A375 (cell line): ENCODE results near the genes RPS6KB1, PPM1D and BCAS3.

DNA sequence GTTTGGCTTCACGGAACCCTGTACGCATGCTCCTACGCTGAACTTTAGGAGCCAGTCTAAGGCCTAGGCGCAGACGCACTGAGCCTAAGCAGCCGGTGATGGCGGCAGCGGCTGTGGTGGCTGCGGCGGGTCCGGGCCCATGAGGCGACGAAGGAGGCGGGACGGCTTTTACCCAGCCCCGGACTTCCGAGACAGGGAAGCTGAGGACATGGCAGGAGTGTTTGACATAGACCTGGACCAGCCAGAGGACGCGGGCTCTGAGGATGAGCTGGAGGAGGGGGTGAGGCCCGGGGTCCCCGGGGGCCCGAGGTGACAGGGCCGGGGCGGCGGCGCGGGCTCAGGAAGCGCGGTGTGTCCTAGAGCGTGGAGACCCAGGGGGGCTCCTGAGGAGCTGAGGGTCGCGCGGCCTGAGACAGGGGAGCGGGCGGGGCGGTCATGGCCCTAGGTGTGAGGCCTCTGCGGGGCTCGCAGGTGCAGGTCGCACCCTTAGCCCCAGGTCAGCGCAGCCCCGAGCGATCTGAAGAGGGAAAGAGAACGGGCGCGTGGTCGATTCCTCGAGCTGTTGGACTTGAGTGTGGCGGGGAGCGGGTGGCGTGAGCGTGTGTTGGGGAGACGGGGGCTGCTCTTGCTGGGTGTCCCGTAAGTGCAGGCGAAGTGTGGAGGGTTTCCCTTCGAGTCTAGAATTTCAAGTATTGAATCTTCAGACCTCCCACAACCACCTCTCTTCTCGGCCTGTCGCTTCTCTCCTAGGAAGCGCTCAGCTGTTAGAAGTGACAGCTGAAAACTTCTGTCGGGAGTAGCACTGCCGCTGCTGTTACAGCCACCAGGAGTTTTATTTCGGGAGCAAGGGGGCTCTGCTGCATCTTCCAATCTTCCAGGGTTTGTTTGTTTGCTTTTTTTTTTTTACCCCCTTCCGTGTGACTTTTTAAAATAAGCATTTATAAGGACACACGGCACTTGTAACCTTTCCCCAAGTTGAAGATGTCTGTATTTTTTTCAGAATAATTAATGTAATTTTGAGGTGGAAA, at the start of gene RPS6KB1:
TSS of gene RPS6KB1 (plus strand) at position 76 of the 1,028 bp plus-strand sequence.
- RAMPAGE, long total RNA = no peak

DNA sequence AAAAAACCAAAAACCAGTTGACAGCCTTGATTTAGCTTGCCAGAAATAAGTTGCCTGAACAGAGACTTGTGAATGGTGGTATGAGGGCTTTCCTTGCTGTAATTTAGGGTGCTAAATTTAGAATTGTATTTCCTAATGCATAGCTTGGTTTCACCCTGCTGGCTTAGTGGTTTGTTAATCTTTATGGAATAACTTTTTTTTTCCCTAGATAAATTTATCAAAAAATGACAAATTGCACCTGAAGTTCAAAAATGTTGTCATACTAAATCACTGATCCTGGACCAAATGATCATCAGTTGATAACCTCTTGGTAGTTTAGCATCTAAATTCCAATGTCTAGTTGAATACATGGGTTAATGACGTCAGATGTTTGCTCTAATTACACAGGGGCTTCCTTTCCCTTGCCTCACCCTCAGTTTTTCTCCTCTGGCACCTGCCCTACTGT, 1.2 kb downstream of the RPS6KB1 start:
- RAMPAGE, long total RNA = no peak

- RAMPAGE, long total RNA = no peak
These were observed 705 bp downstream of the HEATR6 start for GRCh38 chr17:60077909-60078522.

DNA sequence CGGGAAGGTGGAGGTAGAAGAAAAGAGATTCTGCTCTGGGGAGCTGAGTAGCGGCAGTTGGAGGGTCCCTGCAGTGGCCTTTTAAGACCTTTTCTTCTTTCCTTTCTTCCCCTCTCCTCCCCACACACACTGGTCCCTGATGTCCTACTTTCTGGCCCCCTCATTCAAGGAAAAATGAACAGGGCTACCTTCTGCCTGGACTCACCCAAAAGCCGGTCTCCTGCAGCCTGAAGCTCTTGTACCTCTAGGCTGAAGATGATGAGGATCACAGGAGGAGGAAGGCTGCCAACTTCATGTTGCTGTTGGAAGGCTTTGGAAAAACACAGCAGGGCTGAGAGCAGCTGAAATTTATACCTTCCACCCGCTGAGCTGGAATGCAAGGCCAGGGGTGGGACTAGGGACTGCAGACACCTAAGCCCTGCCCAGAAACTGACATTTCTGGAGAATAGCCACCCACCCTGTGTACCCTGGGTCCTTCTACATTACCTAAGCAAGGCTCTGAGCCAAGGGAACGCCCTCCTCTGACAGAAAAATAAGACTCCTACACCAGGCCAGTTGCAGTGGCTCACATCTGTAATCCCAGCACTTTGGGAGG, 9.4 kb upstream of the HEATR6 start:
- RAMPAGE, long total RNA = no peak

GRCh38 chr17:60134579-60135451, 15.0 kb upstream of the CA4 start:
- RAMPAGE, long total RNA = no peak

DNA sequence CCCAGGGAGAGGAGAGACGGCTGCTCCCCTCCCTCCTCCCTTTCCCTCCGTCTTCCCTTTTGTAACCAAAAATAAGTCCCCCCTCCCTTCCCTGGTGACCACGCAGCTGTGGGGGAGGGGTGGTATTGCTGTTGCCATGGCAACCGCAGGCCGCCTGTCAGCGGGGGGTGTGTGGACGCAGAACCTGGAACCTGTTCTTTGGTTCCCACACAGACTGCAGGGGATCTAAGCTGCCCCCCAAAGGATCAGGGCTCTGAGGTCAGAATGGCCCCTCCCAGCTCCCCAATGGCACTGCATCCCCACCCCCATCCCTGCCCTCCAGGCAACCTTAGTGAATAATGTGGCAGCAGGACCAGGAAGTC, 11.8 kb downstream of the CA4 start:
- RAMPAGE, long total RNA = no peak

GRCh38 chr17:60421096-60422231, 825 bp upstream of the CHCT1 start:
- RAMPAGE, long total RNA = no peak

DNA sequence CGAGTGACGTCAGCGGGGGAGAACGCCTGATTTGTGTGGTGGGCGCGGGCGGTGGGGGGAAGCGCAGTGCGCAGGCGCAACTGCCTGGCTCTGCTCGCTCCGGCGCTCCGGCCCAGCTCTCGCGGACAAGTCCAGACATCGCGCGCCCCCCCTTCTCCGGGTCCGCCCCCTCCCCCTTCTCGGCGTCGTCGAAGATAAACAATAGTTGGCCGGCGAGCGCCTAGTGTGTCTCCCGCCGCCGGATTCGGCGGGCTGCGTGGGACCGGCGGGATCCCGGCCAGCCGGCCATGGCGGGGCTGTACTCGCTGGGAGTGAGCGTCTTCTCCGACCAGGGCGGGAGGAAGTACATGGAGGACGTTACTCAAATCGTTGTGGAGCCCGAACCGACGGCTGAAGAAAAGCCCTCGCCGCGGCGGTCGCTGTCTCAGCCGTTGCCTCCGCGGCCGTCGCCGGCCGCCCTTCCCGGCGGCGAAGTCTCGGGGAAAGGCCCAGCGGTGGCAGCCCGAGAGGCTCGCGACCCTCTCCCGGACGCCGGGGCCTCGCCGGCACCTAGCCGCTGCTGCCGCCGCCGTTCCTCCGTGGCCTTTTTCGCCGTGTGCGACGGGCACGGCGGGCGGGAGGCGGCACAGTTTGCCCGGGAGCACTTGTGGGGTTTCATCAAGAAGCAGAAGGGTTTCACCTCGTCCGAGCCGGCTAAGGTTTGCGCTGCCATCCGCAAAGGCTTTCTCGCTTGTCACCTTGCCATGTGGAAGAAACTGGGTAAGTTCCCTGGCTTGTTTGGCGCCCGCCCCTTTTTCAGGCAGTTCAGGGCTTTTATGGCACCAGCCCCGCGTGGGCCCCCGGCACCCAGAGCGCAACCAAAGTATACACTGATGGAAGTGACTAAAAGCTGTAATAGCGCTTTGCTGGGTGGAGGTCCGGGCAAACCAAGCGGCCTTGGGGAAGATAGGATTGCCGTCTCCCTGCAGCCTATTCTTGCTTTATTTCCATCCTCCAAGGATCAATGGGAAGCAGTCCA, at the start of gene PPM1D:
TSS of gene PPM1D (plus strand) at position 66 of the 1,018 bp plus-strand sequence.
- RAMPAGE, long total RNA = no peak

- RAMPAGE, long total RNA = no peak
These were observed at the start of gene BCAS3 for GRCh38 chr17:60677130-60678444. Gene BCAS3 (plus strand): TSS chr17:60677851.

GRCh38 chr17:60902312-60902904, 224.8 kb downstream of the BCAS3 start:
- RAMPAGE, long total RNA = no peak

DNA sequence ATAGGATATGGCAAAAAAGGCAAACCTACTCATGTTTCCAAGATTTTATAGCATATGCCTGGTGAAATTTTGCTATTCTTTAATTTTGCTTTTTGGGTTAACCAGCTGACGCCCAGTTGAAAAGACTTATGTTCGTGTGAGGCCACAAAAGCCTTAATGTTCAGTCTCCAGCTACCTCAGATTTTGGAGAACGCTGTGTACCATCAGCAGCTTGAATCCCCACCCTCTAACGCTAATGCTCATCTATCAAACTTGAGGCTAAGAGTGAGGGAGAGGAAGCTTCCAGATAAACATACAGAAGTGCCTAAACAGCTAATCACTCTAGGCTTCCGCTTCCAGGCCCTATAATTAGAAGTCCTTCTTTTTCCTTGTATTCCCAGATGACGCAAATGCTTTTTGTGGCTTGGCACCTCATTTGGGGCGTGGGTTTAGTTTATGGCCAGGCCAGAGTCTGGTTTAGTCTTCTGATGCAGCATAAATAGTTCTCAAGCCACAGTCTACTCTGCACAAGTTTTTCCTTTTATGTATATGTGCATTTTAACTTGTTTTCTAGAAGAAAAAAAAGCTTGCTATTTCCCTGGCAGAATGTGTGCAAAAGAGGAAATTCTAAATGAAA, 263.3 kb downstream of the BCAS3 start:
- RAMPAGE, long total RNA = no peak

DNA sequence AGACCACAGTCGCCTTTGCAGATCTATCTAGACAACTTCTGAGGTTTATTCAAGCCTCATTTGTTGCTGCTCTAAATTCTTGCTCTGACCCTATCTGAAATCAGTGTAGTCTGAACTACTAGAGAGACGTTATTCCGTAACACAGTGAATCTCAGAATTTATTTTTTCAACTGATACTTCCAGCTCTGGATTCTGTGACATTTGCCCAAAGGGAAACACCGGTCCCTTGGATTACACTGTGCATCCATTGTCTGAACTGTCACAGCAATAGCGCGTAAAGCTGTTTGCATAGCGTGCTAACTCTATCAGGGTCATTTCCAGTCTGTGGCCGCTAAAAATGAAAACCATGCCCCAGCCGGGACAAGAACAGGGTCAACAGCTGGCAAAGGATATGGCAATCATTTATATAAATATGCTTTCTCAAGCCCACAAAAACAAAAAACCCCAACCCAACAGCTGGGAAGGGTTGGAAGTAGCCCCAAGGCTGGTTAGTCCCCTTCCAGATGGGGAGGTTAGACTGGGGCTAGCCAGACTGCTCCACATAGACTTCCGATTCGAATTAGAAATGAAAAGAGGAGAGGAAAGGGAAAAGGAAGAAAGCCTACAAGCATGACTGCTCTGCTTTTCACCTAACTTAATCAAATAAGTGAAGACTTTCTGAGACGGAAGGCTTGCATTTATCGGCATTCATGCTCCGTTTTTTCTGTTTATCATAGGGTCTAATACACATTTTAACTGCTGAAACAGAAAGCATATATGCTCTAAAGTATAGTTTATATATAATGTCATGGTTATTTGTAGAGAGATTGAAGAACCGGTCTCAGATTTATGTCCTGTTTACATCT, 203.4 kb upstream of the TBX2 start:
- RAMPAGE, long total RNA = no peak

DNA sequence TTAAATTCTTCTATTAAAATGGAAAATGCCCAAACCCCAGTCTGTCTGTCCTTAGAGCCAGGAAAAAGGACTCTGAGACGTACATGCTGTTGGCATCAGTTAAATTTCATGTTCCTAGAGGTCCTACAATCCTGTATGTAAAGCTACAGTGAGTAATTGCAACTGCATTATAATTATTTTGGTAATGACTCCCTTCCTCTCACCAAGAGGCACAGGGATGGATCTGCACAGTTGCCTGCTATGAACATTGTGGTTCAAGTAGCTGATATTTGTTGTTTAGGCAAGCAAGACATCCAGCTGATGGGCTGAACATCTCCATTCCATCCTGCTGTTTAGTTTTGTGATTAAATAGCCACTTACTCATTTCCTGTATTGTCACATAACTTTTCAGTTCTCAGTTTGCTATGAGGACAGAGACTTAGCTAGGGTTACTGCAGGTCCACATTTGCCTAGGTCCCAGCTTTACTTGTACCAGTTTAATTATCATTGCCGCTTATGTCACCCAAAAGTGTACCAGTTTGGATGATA, 181.2 kb upstream of the TBX2 start:
- RAMPAGE, long total RNA = no peak

GRCh38 chr17:61322180-61323020, 77.2 kb upstream of the TBX2 start:
- RAMPAGE, long total RNA = no peak

GRCh38 chr17:61394500-61395008, 5.1 kb upstream of the TBX2 start:
- RAMPAGE, long total RNA = no peak

DNA sequence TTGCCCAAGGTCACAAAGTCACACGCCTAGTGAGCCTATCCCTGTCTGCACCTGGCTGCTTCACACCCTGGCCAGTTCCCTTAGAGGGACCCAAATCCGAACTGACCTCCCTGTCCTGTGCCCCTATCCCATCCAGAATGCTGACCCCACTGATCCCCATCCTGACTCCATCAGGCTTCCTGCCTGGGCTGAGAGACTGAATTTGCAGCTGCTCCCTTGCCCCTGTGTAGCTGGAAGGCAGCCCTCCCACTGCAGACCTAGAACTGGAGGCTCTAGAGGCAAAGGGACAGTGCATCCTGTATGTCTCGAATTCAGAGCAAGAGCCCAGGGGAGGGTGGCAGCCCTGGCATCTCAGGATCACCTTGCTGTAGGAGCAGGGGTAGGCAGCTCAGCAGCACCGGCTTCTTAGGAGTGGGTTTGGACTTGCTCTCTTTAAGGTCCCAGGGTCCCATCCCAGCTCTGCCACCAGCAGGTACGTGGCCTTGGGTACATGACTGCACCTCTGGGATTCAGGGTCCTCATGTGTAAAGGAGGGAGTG, 4.6 kb upstream of the TBX2 start:
- RAMPAGE, long total RNA = no peak

DNA sequence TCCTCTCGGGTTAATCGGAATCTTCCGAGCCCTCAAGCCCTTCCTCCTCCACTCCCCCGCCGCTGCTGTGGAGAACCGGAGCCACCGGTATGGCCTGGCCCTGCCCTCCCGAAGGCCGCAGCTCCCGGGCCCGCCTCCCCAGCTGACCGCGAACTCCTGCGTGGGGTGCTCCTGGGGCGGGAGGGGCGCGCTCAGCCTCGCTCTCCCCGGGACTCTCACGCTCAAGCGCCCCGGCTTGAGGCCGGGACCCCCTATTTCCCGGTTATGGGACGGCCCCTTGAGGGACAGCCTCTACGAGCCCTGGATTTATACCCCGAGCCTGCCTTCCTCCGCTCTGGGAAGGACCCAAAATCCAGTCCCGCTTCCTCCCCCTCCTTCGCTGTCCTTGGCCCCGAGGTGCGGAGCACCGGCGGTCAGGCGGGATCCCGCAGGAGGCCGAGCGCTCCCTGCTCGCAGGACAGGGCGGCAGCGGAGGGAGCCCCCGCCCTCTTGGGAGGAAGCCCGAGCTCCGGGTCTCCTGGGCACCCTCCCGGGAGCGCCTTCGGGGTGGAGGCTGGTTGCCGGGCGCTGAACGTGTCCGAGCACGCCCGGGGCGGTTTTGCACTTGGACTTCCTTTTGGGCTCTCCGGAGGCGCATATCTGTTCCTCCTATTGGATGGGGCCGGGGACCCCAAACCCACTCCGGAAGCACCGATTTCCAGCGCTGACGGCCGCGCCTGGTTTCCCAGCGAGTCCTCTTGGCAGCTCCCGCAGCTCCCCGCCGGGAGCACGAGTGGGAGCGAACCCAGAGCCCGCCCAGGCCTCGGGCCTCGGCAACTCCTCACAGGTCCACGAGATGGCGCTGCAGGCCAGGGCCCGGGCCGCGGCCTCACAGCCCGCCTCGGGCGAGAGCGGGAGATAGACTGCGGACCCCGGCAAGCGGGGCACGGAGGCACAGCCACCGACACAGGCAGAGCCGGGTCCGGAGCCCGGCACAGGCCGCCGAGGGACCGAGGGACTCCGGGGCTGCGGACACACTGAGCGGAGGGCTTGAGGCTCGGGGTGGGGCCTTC, 12.4 kb downstream of the TBX2 start:
- RAMPAGE, long total RNA = no peak

DNA sequence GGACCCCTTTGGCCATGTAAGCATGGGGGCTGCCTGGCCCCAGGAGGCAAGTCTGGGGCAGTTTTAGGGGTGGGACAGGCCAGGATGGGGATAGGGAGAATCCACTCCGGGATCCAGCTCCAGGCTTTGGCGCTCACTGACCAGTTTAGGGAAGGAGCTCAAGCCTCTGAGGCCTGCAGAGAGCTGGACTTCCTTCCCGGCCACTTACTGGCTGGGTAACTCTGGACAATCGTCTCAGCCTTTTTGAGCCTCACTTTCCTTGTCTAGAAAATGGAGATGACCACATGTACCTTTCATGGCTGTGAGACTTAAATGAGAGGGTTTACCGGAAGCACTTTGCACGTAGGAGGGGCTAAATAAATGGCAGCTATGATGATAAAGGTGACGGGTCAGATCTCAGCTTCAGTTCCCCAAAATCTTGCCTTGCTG, 15.4 kb downstream of the TBX4 start:
- RAMPAGE, long total RNA = no peak

GRCh38 chr17:62050931-62051803, 13.9 kb downstream of the MED13 start:
- RAMPAGE, long total RNA = no peak

- RAMPAGE, long total RNA = no peak
These were observed 1.0 kb upstream of the MED13 start for GRCh38 chr17:62066134-62066428.